ENCODE results near the genes LIG1, CARD8, NTN5, PLEKHA4, BAX and FTL.

DNA sequence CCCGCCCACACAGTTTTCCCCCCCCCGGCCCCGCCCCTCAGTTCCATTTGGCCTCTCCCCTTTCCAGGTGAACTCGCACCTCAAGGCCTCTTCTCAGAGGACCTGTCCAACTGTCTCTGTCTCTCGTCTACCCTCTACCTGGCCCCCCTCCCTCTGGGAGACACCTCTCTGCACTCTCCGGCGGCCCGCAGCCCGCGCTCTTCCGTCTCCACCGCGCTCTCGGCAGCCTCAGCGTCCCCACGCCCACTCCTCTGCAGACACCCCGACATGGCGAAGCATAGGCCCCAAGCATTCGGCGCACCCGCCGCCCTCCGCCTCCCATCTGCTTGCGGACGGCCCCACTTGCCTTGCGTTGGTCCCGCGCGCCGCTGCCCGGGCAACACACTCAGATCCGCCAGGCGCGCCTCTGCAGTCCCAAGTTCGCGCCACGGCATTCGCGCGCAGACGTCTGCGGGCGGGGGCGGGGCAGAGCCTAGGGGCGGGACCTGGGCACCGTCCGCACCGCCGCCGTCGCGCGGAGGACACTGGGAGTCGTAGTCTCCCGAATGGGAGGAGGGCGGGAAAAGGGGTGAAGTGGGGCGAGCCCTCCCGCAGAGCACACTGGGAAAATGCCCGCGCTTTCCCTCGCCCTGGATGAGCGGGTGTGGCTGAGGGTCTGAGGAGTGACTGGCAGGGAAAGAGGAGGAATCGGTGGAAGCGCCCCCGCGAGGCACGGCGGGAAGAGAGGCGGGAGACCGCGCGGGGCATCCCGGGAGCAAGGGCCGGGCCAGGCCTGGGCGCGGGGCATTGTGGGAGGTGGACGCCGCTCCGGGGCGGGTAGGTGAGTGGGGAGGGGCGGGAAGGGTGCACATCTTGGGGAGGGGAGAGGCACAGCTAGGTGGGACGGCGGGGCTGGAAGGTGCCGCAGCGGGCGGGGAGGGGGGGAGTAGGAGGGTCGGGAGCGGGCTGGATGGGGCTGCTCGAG, at the start of gene LIG1:
Gene LIG1 (minus strand): TSS at position 450 of the 964 bp plus-strand sequence.
- PRO-cap: bidirectional peak, plus-strand start at position 62 of the sequence, minus-strand start outside the sequence; bidirectional peak, plus-strand start at position 775 of the sequence, minus-strand start at position 438 of the sequence; unidirectional peak, plus-strand start at position 850 of the sequence

GRCh38 chr19:48203650-48204535, 33.4 kb downstream of the ZSWIM9 start:
- PRO-cap: bidirectional peak, plus-strand start at chr19:48204112, minus-strand start at chr19:48203952

GRCh38 chr19:48255274-48256262, at the start of gene CARD8:
Gene CARD8, minus strand, starts transcription at chr19:48255912.
- PRO-cap: unidirectional peak, plus-strand start at chr19:48255719; unidirectional peak, minus-strand start at chr19:48255759; unidirectional peak, minus-strand start at chr19:48255893

DNA sequence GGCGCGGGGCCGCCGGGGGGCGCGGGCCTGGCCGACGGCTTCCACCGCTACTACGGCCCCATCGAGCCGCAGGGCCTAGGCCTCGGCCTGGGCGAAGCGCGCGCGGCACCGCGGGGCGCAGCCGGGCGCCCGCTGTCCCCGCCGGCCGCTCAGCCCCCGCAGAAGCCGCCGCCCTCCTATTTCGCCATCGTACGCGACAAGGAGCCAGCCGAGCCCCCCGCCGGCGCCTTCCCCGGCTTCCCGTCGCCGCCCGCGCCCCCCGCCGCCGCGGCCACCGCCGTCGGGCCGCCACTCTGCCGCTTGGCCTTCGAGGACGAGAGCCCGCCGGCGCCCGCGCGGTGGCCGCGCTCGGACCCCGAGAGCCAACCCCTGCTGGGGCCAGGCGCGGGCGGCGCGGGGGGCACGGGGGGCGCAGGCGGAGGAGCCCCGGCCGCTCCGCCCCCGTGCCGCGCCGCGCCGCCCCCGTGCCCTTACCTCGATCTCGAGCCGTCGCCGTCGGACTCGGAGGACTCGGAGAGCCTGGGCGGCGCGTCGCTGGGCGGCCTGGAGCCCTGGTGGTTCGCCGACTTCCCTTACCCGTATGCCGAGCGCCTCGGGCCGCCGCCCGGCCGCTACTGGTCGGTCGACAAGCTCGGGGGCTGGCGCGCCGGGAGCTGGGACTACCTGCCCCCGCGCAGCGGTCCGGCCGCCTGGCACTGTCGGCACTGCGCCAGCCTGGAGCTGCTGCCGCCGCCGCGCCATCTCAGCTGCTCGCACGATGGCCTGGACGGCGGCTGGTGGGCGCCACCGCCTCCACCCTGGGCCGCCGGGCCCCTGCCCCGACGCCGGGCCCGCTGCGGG, 2.8 kb upstream of the GRWD1 start:
- PRO-cap: no peak

- PRO-cap: unidirectional peak, minus-strand start at chr19:48501819
These were observed 10.1 kb downstream of the LMTK3 start for GRCh38 chr19:48501406-48502013.

- PRO-cap: no peak
These were observed 734 bp downstream of the FAM83E start for GRCh38 chr19:48614137-48614547.

DNA sequence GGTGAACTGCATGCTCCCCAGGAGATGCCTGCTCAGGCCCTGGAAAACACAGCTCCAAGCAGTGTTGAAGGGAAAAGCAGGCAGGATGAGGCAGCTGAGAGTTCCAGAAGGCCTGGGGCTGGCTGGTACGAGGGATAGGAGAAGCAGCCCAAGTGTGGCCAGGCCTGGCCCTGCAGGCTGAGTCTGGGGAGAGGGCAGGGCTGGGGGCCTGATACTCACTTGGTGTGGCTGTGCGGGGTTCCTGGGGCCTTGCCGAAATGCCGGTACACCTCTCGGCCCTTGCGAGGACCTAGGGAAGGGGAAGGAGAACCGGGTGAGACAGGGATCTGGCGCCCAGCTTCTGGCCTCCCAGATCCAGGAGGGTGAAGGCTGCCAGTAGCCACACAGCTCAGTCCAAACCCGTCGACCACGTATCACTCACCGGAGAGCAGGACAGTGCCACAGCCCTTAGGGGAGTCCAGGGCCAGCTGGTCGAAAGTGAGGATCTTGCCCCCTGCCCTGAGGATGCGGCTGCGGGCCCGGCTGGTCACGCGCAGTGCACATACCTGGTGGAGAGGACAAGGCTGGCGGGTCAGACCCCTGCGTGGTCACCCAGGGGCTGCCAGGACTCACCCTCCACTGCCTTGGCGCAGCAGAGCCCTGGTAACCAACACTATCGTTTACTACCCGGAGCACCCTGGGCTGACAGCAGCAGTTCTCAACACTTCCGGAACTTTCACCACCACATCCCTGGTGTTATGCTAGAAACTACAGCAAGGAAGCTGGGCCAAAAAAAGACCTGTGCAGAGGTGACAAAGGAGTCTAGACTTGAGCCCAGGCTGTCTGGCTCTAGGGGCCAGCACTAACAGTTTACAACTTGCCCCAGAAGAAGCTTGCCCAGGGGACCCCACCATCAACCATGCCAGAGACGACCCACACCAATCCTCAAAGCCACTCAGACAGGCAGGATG, 1.1 kb upstream of the FAM83E start:
- PRO-cap: no peak

- PRO-cap: unidirectional peak, plus-strand start at chr19:48617420
These were observed 2.0 kb upstream of the FAM83E start for GRCh38 chr19:48616608-48617555.

DNA sequence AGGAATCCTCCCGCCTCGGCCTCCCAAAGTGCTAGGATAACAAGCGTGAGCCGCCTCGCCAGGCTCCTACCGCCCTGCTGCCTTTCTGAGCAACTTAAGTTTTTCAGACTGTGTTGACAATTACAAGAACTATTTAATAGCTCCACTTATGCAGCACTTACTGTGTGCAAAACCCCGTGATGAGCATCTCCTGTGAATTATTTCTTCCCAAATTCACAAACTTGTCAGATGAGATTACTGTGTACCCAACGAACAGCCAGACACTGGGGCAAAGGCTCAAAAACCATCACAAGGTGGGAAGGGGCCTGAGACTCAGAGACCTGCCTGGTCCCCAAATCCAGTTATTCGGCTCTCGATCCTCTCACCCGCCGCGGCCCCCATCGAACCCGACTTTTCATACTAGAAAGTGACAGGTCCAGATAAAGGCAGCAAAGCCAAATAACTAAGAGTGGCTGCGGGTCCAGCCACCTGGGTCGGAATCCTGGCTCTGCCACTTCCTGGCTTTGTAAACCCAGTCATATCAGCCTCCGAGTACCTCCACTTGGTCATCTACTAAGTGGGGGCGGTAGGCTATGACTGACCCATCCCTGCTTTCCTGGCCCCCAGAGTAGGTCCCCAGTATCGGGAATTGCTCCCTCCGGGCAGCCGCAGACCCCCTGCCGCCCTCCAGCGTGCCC, 441 bp downstream of the RPL18 start:
- PRO-cap: no peak

- PRO-cap: no peak
These were observed 6.4 kb downstream of the DBP start for GRCh38 chr19:48630671-48631289.

DNA sequence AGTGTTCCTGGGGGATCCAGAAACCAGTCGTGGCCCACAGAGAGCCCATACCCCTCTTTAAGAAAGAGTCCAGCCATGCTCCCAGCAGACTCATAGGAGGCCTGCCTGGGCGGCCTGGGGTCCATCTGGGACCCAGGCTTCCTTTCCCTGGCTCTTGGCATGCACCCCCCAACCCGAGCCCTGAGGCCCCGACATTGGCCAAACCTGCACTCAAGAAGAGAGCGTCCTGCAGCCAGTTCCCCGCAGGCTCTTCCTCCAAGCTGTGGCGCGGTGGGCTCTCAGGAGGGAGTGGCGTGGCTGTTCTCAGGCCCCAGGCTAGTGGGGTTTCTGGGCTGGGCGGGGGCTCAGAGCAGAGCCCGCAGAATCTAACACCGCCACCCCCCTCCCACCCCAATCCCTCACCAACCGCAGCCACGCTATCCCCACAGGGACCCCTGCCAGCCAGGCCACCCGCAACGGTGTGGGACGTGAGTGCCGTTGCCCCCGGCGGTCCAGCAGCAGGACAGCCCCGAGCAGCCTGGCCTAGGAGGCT, at the start of gene NTN5:
Gene NTN5 (minus strand): TSS at position 290 of the 532 bp plus-strand sequence.
- PRO-cap: no peak

GRCh38 chr19:48683301-48683763, 10.5 kb upstream of the NTN5 start:
- PRO-cap: no peak

DNA sequence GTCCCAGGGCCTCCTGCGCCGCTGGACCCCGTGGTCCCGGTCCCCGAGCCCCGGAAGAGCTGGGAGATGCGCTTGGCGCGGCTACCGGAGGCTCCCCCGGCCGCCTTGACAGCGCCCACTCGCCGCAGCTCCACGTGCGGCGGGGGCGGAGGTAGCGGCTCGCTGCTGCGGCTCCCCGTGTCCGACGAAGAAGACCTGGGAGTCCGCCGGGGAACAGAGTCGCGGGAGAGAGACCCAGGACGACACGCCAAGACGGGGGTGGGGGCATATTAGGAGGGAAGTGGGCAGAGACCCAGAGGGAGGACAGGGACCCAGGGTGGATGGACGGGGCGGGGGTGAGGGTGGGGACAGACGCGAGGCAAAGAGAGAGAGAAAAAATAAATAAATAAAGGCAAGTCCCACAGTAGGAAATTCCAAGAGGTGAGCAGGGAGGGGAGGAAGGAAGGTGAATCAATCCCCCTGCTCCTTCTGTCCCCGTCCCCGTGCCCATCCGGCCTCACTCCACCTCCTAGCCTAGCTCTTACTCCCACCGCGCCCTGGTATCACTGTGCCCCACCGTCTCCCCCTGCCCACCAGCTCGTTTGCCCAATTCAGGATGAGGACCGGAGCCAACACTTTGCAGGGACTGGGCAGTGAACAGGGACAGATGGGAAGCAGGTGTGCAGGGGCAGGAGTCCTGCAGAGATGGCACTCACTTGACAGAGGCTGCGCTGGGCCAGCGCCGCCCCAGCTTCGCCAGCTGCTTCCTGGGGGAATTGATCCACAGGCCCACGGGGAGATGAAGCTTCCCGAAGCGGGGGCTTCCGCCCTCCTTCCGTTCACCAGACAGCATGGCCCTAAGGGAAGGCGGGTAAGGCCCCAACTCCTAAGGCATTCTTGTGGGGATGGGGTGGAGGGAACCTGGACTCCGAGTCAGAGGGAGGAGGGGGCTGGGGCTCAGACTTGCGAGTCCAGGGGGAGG, 679 bp downstream of the RASIP1 start:
- PRO-cap: unidirectional peak, plus-strand start at position 416 of the sequence; bidirectional peak, plus-strand start at position 642 of the sequence, minus-strand start at position 544 of the sequence

DNA sequence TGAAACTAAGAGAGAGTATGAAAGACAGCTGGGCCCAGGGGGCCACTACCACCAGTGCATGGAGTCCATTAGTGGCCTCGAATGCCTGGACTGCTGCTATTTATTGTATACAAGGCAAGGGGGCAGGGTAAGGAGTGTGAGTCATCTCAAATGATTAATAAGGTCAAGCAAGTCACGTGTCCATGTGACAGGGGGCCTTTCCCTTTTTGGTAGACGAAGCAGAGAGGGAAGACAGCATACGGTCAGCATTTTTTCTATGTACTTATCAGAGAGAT, 25.4 kb downstream of the FGF21 start:
- PRO-cap: unidirectional peak, plus-strand start at position 212 of the sequence

GRCh38 chr19:48867817-48868862, at the start of gene PLEKHA4:
Gene PLEKHA4, minus strand, starts transcription at chr19:48868617.
- PRO-cap: unidirectional peak, plus-strand start at chr19:48868099; unidirectional peak, minus-strand start at chr19:48868162; bidirectional peak, plus-strand start at chr19:48868692, minus-strand start at chr19:48868596

DNA sequence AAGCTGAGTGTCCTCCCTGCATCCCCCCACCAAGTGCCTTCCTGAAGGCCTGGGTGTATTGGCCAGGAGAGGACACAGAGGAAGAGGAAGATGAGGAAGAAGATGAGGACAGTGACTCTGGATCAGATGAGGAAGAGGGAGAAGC, 1.9 kb downstream of the PPP1R15A start:
- PRO-cap: no peak

DNA sequence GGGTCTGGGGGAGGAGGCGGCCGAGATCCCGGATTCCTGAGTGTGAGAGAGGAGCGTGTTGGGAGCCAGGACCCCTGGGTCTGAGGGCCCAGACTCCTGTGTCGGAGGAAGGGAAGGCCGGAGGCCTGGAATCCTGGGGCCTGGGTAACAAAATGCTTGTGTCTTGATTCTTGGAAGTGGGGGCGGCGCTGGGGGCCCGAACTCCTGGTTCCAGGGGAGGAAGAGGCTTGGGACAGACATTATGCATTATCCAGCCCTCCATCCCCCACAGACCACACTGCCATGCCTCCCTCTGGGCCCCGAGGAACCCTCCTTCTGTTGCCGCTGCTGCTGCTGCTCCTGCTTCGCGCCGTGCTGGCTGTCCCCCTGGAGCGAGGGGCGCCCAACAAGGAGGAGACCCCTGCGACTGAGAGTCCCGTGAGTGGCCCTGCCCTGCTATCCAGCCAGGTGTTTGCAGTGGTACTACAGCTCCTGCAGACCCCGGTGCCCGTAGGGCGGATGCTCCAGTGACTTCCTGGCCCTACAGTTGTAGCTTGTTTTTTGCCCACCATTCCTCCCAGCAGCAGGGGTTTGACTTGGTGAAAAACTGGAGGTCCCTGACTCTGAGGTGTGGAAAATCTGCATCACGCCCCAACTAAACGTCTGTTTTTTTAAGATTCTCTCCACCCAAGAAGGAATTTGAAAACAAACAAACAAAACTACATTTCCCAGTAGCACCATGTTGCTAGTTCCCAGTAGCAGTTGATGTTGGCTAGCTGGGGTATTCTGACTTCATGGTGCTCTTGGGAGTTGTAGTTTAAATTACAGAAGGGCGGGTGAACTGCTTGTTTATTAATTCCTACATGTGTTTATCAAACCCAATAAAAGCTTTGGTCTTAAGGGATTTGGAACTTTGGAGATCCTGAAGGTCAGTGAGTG, 662 bp downstream of the NUCB1 start:
- PRO-cap: unidirectional peak, minus-strand start at position 746 of the sequence

GRCh38 chr19:48912811-48913329, 12.8 kb downstream of the NUCB1 start:
- PRO-cap: no peak

GRCh38 chr19:48954376-48955554, at the start of gene BAX:
Gene BAX, plus strand, starts transcription at chr19:48954875.
- PRO-cap: bidirectional peak, plus-strand start at chr19:48954903, minus-strand start at chr19:48954693; unidirectional peak, minus-strand start at chr19:48955228

GRCh38 chr19:48964652-48965518, at the start of gene FTL:
Gene FTL, plus strand, starts transcription at chr19:48965309.
- PRO-cap: unidirectional peak, minus-strand start at chr19:48964818; bidirectional peak, plus-strand start at chr19:48965309, minus-strand start at chr19:48965146